Lung (tissue), 4 donors: ENCODE measurements around a stretch of chr2.

GRCh38 chr2:144443630-144443835, 76.4 kb downstream of the ZEB2 start:
- PRO-cap = no peak
- RAMPAGE, long total RNA = no peak
- RRBS = no CpG with 5 or more reads among the region's 2 CpGs

DNA sequence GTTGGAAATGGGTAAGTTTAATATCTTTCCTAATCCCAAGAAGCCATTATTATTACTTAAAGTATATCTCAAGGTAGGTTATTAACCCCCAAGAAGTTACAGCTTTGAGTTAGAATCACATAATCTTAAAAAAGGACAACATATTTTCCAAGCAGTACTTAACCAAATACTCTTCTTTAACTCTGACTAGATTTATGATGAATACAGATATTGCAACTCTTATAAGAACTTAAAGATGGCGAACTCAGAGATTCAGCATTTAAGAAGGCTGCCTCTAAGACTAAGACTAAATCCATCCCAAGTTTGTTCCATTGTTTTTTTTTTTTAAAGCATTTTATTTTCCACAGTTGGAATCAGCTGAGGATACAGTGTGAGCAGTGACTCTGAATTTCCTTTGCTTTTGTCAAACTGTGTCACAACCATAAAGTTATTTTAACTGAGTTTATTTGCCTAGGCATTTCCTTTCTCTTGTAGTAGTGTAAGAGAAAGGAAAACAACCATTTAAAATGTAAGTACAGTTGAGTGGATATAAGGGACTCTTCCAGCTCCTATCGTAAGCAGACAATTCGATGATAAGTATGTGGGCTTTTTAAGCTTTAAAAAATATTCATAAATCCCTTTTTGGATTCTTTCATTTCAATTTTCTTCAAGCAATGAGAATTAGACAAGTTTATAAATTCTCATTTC, 64.0 kb downstream of the ZEB2 start:
- PRO-cap = no peak
- RAMPAGE, long total RNA = no peak
- RRBS = no CpG with 5 or more reads among the region's 3 CpGs

DNA sequence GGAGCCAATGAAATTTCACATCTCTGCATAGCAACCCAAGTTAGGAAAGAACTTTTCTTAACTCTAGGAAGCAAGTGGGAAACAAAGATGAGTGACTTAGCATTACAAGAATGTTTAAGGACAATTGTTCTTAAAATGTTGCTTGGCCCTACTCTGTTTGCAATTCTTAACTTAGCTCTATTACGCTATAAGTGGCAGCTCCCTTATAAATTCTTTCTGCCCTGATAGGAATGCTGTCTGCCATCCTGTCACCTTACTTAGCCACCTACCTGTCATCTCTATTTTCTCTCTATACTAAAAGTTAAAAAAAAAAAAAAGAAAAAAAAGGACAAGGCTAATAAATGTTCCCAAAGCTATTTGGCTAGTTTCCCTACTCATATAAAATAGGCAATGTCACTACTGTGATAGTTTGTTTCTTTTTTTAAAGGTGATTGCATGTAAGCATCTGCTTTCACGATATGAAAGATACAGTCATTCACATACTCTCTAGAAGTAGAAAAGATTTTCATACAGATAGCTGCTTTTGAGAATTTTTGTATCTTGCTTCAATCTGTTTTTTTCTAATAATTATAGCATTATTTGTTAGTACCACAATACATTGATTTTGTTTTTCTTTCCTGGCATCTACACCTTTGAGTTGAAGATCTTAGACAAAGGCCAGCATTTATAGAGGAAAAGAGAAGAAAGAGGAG, 39.3 kb downstream of the ZEB2 start:
- PRO-cap = no peak
- RAMPAGE, long total RNA = no peak
- RRBS = no CpG with 5 or more reads among the region's 2 CpGs

DNA sequence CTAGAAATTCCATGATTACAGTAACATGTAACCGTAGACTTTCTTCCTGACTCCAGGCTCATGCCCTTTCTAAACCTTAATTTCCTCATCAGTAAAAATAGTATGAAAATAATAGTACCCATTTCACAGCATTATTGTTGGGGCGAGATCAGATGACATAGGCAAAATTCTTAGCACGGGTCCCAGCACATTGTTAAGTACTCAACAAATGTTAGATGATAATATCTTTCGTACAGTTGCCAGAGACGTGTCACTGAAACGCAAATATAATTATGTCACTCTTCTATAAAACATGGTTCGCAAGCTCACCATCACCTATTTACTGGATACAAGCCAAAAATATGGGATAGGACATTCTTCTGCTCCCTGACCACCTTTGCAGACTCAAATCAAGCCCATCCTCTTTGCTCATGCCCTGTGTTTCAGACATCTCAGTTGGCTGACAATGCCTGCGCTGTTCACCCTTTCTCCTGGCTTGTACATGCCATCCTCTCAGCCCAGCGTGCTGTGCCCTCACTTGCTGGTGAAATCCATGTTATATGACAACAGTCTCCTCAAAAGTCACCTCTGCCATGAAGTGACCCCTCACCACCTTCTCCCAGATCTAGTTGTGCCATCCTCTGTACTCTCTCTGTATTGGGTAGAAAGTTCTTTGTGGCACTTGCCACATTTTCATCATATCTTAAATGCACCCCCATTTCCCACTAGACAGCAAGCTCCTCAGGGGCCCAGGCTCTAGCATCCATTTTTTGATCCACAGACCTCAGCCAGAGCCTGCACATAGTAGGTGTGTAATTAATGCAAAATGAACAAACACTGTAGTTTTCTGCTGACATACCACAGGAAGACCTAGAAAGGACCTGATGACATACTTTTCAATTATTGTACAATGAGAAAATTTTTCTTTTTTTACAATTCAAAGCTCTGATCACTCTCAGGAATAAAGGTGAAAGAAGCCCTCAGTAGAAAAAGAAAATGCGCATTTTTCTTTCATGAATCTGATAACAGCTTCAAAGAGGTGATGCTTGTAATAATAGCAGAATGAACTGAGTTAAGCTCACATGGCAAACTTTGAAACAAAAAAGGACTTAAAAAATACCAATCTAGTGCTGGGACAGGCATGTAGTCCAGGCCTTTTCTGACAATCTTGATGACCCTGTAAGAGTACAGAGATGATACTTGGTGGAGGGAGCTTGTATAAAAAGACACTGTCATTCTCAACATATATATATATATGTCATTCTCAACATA, 22.9 kb downstream of the ZEB2 start:
- PRO-cap = no peak
- RAMPAGE, long total RNA = no peak
- RRBS = no CpG with 5 or more reads among the region's 10 CpGs

GRCh38 chr2:144498104-144498726, 21.7 kb downstream of the ZEB2 start:
- PRO-cap = no peak
- RAMPAGE, long total RNA = no peak
- RRBS = no CpG with 5 or more reads among the region's 9 CpGs

DNA sequence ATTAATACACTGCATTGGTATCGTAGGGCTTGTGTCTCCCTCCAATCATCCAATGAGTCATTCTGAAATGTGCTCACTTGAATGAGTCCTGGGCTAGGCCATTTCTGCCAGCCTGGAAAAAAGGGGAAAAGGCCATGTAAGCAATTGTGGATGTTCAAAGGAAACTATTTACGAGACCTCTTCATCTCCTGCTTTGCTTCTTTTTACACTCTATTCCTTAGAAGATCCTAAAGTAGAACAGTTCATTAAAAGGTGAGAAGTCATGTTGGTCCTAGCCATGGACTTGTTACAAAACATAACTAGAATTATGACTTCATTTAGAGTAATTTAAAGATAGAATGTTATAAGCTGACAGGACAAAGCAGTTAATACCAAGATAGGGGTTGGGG, 18.7 kb downstream of the ZEB2 start:
- PRO-cap = no peak
- RAMPAGE, long total RNA = no peak
- RRBS = no CpG with 5 or more reads among the region's 2 CpGs

- PRO-cap = no peak
- RAMPAGE, long total RNA = no peak
- RRBS = no CpG with 5 or more reads among the region's 8 CpGs
These were observed 993 bp upstream of the ZEB2 start for GRCh38 chr2:144520834-144521390.

DNA sequence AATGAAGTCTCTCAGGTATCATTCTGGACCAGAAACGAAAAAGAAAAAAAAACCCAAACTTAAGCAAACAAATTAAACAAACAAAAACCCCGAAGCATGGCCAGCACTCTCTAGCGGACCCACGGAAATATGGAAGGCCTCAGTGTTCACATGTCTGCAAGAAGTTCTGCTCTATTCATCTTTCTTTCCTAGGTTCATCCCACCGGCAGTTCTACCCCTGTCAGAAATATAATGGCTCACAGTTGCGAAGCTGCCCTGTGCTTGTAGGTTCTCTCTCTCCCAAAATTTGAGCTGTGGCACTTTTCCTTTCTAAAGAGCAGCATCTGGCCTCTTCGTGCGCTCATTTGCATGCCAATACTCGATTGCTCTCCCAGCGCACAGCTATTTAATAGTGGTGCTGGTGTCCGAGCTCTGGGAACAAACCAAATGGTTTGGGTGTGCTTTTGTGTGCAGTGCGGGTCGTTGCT, 129.0 kb upstream of the ZEB2 start:
- PRO-cap = no peak
- RAMPAGE, long total RNA = no peak
- RRBS = no CpG with 5 or more reads among the region's 13 CpGs

DNA sequence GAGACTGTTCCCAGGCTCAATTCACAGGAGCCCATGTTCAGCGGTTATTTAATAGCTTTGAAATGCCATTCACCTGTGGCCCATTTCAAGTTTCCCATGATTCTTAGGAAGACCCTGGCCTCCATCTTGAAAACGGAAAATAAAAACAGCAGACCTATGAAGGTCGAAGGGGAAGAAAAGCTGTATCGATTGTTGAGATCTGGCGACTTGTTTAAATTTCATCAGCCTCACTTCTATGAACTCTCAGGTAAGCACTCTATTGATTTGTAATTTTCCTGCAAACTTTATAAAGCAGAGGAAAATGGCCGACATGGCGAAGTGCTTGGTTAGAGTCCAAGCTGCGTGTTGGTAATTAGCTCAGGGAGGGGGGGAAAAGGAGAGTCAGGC, 147.9 kb upstream of the ZEB2 start:
- PRO-cap = no peak
- RAMPAGE, long total RNA = no peak
- RRBS = no CpG with 5 or more reads among the region's 8 CpGs

- PRO-cap = no peak
- RAMPAGE, long total RNA = no peak
- RRBS = no CpG with 5 or more reads among the region's 2 CpGs
These were observed 529.4 kb upstream of the ZEB2 start for GRCh38 chr2:145049402-145049705.

DNA sequence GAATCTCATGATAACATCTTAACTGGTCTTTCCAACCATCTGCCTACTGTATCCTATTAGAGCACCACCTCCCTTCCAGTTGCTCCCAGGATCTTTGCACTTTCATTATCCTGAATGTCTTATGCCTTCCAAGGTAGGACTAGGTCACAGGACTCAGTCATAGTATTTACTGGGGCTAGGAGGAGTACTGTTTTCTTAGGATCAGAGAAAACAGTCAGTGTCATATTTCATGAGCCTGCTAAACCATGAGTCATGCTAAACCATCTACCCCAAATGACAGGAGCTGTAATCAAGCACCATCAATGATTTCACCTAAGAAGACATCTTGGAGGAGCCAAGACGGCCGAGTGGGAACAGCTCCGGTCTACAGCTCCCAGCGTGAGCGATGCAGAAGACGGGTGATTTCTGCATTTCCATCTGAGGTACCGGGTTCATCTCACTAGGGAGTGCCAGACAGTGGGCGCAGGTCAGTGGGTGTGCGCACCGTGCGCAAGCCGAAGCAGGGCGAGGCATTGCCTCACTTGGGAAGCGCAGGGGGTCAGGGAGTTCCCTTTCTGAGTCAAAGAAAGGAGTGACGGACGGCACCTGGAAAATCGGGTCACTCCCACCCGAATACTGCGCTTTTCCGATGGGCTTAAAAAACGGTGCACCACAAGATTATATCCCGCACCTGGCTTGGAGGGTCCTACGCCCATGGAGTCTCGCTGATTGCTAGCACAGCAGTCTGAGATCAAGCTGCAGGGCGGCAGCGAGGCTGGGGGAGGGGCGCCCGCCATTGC, 1439.2 kb upstream of the ACVR2A start:
- PRO-cap = no peak
- RAMPAGE, long total RNA = no peak
- RRBS = no CpG with 5 or more reads among the region's 28 CpGs

DNA sequence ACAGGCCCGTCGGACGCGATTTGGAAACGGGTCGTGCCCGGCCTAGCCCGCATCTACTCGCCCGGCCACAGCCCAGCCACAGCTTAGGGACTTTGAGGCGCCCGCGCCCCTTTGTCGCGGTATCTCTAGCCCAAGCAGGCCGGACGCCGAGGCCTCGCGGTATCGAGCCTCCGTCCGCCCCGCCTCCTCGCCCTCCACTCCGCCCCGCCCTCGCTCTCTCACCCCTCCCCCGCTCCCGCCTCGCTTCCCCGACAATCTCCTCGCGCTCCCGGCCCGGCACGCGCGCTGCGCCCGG, 775 bp upstream of the ACVR2A start:
- PRO-cap = no peak
- RAMPAGE, long total RNA = no peak
- RRBS = 0% methylated on average over 4 of the region's 41 CpGs

DNA sequence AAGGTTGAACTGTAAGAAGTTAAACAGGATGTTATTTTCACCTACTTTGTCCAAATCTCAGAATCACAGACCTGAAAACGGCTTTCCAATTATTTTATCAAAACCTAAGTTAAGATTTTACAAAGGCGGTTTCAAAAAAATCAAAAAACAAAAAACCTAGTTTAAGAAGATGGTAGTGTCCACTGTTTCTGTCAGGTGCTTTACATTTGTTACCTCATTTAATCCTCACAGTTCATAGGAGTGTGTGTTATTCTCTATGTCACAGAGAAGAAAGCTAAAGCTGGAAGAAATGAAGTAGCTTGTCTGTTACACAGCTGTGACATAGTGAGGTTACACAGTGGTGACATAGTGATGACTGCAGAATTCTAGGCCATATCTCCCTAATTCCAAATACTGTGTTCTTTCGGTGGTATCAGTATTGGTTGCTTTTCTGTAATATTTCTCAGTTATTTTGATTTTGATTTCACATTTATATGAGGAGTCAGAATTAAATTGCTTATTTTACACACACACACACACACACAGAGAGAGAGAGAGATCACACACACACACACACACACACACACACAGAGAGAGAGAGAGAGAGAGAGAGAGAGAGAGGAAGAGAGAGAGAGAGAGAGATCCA, 81.4 kb downstream of the MBD5 start:
- PRO-cap = no peak
- RAMPAGE, long total RNA = no peak
- RRBS = no CpG with 5 or more reads among the region's 3 CpGs

- PRO-cap = no peak
- RAMPAGE, long total RNA = no peak
- RRBS = 4% methylated on average over 29 of the region's 79 CpGs
These were observed 548 bp downstream of the KIF5C start for GRCh38 chr2:148875393-148876156.

- PRO-cap = no peak
- RAMPAGE, long total RNA = no peak
- RRBS = no CpG with 5 or more reads among the region's 2 CpGs
These were observed 92.5 kb downstream of the LYPD6B start for GRCh38 chr2:149130953-149131498.

- PRO-cap = no peak
- RAMPAGE, long total RNA = no peak
- RRBS = no CpG with 5 or more reads among the region's 4 CpGs
These were observed 414.2 kb upstream of the MMADHC start for GRCh38 chr2:150001789-150002085.

DNA sequence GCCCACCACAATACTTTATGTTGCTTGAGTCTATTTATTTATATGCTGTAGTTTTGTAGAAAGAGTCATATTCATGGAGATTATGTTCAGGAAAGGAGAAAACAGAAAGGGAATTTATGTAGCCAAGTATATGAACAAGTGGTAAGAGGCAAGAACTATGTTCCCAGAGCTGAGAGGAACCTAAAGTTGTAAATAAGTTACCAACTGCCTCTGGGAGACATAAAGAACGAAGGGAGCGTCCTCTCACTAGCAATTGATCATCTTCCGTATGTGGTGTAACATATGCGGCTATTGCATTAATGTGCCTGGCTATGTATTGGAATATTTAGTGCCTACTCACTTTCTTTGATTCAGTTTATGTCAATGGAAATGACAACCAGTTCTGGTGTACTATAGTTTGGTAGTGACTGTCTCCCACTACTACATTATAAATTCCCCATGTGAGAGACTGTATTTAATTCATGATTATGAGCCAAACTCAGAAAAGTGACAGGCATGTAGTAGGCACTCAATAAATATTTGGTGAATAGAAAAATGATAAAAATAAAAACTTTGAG, 21.3 kb downstream of the RND3 start:
- PRO-cap = unidirectional peak, minus-strand start at position 261 of the sequence
- RAMPAGE, long total RNA = no peak
- RRBS = no CpG with 5 or more reads among the region's 4 CpGs

DNA sequence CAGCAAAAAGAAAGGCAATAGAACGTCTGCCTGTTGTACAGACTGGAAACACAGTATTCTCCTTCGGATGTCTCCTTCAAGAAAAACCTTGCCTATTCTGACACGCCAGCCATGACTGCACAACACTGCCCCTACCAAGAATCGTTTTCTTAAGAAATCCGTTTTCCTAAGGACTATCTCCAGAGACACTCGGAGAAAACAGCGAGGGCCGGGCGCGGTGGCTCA, 800 bp downstream of the NMI start:
- PRO-cap = no peak
- RAMPAGE, long total RNA = no peak
- RRBS = no CpG with 5 or more reads among the region's 10 CpGs

GRCh38 chr2:151414411-151415074, 4.8 kb downstream of the RIF1 start:
- PRO-cap = no peak
- RAMPAGE, long total RNA = no peak
- RRBS = no CpG with 5 or more reads among the region's 3 CpGs

DNA sequence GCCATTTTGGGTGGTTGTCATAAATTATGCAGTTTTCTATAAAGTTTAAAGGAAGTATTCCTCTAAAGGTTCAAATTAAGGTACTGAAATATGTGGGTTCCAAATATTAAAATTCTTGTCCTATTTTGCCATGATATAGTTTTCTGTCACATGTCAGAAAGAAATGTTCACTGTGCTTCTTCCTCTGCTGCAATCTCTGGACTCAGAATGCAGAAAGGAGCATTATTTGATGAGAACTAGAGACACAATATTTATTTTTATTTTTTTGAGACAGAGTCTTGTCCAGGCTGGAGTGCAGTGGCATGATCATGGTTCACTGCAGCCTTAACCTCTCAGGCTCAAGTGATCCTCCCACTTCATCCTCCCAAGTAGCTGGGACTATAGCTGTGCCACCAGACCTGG, 10.3 kb upstream of the CACNB4 start:
- PRO-cap = no peak
- RAMPAGE, long total RNA = no peak